AG09319 (cell line): ENCODE measurements around the gene ERFL.

GRCh38 chr19:41921162-41921723 is 7.0 kb downstream of the ERFL start:
- RRBS, result 1% methylated on average over 3 of the region's 18 CpGs

GRCh38 chr19:41927699-41928689 is at the start of gene ERFL:
TSS of gene ERFL (minus strand) at chr19:41928449.
- RRBS, result 2% methylated on average over 28 of the region's 93 CpGs

DNA sequence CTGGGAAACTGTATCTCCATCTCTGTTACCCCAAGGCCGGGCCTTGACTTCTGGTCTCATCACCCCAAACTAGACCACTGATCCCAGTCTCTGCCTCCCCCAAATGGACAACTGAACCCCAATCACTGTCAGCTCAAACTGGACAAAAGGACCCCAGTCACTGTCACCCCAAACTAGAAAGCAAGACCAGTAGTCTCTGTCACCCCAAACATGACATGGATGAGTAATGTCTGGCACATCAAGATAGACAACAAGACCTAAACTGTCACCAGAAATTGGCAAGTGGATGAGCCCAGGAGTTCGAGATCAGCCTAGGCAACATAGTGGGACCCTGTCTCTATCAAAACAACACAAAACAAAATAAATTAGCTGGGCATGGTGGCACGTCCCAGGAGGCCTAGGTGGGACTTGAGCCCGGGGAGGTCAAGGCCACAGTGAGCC is 12.1 kb downstream of the RABAC1 start:
- RRBS, result no CpG with 5 or more reads among the region's 4 CpGs

DNA sequence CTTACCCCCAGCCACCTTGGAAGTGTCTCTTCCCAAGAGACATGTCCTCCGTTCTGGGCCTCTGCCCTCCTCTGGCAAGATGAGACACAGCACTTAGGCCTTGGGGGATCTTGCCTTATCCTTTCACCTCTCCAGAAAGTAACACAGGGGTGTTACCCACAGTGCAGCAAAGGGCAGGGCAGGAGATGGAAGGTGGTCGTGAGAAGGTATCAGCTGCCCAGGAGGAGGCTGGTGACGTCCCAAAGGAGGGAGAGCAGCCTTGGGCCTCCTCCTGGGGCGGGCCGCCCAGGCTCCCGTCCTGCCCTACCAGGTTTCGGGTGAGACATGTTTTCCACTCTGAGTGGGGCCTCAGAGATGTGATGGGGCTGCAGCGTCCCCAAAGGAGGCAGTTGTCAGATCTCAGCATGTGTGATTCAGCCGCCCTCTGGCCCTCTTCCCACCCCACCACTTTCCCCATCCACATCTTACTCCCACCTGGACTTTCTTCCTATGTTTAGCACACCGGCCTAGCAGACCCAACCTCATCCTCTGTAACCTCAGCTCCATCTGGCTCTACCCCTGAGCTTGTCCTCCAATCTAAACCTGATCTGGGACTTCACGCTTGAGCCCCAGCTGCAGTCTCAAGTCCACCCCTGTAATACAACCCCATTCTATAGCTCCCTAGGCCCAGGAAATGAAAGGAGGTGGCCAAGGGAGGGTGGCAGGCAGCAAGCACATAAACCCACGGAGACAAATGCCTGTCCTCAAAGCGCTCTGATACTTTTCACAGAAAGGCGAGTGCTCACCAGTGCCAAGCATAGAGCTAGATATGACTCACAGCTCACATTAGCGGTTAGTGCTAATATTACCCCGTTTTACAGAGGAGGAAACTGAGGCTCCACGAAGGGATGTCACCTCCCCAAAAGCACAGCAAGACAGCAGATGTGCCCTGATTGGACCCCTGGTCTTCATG is 9.3 kb downstream of the POU2F2 start:
- RRBS, result no CpG with 5 or more reads among the region's 17 CpGs

DNA sequence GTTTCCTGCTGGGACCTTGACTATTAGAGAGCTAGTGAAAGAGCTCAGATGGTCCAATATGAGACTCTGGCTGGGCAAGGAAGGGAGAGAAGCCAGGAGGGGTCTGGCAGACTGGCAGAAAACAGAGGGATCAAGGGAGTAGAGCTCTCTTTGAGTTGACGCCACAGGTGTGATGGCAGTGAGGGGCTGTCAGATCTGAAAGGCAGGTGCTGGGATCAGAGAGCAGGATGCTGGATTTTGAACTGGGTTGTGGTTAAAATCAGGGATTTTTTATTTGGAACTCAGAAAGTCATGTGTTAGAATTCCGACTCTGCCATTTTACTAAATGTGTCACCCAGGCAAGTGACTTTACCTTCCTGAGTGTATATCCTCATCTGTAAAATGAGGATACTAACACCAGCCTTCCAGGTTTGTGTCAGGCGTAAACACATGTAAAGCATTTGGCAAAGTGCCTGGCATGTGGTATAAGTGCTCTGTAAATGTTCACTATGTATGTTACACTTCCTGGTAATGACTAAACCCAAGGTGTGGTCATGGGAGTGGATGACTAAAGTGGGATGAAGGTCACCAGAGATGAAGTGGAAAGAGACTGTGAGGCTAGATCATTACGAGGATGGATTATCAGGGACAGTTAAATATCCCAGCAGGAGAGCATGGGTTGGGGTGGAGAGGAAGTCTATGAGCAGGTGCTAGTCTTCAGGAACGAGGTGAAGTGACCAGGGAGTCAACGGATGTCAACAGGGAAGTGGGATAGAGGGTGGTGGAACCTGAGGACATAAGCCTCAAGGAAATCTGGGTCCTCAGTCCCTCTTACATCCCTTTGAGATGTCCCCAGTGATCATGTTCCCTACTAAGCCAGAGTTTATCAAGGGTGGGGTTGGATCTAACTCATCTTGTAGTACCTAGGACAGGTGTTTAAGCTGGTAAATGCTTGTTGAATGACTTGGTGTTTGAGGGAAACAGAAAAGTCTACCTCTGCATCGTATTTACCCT is 25.6 kb downstream of the DEDD2 start:
- RRBS, result no CpG with 5 or more reads among the region's 7 CpGs

- RRBS, result no CpG with 5 or more reads among the region's 39 CpGs
Observed at GRCh38 chr19:42196182-42197287, 20.9 kb downstream of the DEDD2 start.

- RRBS, result 96% methylated on average over 9 of the region's 41 CpGs
Observed at GRCh38 chr19:42224806-42225723, 5.0 kb downstream of the ZNF526 start.

DNA sequence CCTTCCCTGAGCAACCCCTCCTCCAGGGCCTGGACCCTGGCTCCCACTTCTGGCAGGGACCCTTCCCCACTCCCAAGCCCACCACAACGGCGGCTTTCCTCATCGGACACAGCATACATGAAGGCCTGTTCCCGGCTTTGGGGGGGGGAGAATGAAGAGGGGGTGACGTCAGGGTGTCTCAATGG is 2.4 kb downstream of the ERF start:
- RRBS, result no CpG with 5 or more reads among the region's 5 CpGs

DNA sequence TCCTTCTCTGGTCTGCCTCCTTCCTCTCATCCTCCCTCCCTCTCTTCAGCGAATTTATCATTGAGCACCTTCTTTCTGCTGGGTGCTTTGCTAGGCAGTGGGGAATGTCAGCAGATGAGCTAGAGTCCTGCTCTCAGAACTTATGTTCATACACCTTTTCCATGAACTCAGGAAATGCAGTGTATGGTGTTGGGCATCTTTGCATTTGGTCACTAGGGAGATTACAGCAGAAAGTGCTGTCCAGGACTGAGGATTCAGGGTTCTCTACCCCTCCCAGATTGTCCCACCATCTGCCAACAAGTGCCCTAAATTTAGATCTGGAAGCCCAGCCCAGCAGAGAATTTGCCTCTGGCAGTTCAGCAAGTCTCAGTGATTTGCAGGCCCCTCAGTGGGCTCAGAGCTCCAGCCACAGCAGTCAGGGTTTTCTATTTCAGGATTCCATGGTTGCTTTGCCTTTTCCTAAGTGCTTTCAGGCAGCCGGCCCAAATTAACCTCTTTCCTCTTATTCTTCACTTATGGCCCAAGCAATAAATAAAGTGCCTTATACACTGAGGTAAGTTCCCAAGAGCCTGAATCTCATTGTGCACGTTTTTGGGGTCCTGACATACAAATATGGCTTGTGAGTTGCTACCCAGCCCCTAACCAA is 23.4 kb downstream of the CNFN start:
- RRBS, result no CpG with 5 or more reads among the region's 3 CpGs

- RRBS, result no CpG with 5 or more reads among the region's 14 CpGs
Observed at GRCh38 chr19:42412307-42413195, 14.6 kb downstream of the LIPE start.

DNA sequence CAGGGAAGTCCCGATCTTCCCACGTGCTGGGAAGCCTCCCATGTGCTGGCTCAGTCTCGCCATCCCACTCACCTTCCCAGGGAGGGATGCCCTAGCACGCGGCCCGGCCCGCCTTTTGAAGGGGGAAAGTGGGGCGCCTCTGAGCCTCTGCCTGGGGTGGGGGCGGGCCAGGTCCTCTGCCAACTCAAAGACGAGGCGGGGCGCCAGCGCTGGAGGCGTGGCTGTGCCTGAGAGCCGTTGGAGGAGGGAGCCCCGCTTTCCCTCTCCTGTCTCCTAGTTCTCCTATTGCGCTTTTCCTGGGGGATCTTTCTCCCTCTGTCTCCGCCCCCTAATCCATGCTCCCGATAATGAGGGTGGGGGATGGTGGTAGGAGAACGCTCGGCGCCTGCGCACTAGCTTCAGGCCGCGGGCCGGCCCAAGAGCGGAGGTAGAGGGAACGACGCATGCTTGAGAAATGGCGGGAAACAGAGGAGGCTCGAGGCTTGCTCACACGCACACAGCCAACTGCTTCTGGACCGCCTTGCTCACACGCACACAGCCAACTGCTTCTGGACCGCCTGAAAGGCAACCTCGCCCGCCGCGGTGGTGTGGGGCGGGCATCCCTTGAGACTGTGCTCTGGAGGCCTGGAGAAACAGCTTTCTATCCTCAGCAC is 3.2 kb downstream of the LIPE start:
- RRBS, result no CpG with 5 or more reads among the region's 40 CpGs

- RRBS, result no CpG with 5 or more reads among the region's 5 CpGs
Observed at GRCh38 chr19:42455533-42456323, 13.0 kb upstream of the CXCL17 start.

DNA sequence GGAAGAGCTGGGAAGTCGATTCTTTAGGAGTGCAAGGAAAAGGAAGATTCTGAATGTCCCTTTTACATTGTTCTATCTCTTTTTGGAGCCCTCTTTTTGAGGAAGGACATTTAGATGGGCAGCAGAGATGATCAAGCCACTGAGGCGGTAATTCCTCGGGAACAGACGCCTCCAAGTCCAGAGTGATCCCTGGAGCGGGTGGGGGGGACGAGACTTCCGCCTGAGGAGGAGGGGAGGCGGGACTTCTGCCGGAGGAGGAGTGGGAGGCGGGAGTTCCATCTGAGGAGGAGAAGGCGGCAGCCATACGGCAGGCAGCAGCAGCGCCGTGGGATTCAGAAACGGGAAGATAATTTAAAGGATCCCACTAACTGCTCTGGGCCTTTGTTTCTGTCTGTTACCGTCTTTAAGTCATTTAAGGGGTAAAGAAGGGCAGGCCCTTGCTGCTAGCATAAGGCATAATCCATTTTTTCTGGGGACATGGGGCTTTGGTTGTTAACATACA is 37.6 kb upstream of the CD177 start:
- RRBS, result no CpG with 5 or more reads among the region's 16 CpGs

GRCh38 chr19:43501545-43502036 is 3.0 kb downstream of the PHLDB3 start:
- RRBS, result 83% methylated on average over 7 of the region's 23 CpGs

DNA sequence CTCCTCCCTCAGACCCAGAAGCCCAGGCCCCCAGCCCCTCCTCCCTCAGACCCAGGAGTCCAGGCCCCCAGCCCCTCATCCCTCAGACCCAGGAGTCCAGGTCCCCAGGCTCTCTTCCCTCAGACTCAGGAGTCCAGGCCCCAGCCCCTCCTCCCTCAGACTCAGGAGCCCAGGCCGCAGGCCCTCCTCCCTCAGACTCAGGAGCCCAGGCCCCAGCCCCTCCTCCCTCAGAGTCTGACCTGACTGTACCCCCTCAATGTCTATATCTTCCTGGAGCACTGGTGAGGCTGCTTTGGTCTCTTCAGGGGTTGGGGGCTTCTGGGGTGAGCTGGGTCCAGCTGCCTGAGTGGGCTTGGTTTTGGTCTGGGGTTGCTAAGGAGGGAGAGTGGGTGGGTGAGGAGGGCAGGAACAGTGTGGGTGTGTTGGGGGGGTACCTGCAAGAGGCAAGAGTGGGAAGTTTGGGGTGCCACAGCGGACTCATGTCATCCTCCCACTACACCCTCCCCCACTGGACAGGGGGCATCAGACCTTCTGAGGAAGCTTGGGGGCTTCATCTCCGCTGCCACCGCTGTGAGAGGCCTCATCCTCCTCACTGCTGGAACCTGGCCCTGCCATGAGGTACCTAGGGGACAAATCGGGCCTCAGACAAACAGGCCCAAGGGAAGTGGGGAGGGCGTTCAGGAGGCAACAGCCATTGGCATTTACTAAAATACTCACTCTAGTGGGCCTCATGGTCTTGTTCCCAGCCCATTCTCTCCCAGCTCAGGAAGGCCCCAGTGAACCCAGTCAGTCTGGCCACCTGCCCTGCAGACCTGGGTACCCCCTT is 13.6 kb downstream of the ZNF575 start:
- RRBS, result no CpG with 5 or more reads among the region's 6 CpGs

GRCh38 chr19:43623794-43624442 is 4.5 kb upstream of the ZNF428 start:
- RRBS, result no CpG with 5 or more reads among the region's 34 CpGs

DNA sequence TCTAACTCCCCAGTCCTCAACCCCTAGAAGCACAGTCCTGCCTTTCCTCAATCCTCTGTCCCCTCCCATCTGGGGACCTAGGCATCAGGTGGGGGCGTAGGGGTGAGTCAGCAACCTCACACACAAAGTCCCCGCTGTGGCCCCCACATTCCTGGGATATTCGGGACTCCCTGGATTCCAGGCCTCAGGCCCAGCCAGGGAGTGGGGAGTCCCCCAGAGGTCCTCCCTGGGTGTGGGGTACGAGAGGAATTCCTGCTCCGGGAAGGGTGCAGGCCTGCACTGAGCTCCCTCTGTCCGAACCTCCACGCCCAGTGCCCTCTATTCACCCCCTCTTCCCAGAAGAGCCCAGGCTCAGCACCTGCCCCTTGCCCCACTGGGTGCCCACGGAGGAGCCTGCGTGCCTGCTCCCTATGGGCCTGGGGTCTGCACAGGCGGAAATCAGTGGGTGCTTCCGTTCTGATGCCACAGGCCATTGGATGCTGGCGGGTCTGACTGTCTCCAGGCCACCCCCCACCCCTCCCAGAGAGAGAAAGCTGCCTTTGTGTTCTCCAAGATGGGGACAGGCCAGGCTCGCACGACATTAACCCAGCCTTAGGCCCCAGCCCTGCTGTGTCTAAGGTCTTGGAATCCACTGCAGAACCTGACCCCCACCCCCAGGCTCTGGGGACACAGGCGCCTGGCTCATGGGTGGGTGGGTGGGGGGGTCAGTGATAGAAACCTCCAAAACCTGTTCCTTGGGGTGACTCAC is 3.4 kb downstream of the CADM4 start:
- RRBS, result no CpG with 5 or more reads among the region's 15 CpGs

- RRBS, result no CpG with 5 or more reads among the region's 5 CpGs
Observed at GRCh38 chr19:43683073-43683646, 13.2 kb upstream of the PLAUR start.

GRCh38 chr19:43749996-43750942 is 4.5 kb downstream of the SMG9 start:
- RRBS, result no CpG with 5 or more reads among the region's 11 CpGs